Subcutaneous adipose tissue (tissue), 3 donors: ENCODE data around the genes UNG, MYO1H, MMAB and TCHP.

GRCh38 chr12:108690697-108691328 is 40.5 kb downstream of the CORO1C start:
- PRO-cap, result no peak
- RAMPAGE, long total RNA, 3 experiments, result no peak in any of the 3 experiments

- PRO-cap, result unidirectional peak, plus-strand start at chr12:108701277
- RAMPAGE, long total RNA, 3 experiments, result no peak in any of the 3 experiments
Measured at GRCh38 chr12:108700836-108701690, 30.3 kb downstream of the CORO1C start.

GRCh38 chr12:108787616-108788208 is 56.4 kb upstream of the CORO1C start:
- PRO-cap, result bidirectional peak, plus-strand start at chr12:108788019, minus-strand start at chr12:108787847
- RAMPAGE, long total RNA, 3 experiments, result start-site peak on the plus strand in 1 of 3 experiments, at chr12:108788106-108788135 at its widest, 16 reads per replicate

DNA sequence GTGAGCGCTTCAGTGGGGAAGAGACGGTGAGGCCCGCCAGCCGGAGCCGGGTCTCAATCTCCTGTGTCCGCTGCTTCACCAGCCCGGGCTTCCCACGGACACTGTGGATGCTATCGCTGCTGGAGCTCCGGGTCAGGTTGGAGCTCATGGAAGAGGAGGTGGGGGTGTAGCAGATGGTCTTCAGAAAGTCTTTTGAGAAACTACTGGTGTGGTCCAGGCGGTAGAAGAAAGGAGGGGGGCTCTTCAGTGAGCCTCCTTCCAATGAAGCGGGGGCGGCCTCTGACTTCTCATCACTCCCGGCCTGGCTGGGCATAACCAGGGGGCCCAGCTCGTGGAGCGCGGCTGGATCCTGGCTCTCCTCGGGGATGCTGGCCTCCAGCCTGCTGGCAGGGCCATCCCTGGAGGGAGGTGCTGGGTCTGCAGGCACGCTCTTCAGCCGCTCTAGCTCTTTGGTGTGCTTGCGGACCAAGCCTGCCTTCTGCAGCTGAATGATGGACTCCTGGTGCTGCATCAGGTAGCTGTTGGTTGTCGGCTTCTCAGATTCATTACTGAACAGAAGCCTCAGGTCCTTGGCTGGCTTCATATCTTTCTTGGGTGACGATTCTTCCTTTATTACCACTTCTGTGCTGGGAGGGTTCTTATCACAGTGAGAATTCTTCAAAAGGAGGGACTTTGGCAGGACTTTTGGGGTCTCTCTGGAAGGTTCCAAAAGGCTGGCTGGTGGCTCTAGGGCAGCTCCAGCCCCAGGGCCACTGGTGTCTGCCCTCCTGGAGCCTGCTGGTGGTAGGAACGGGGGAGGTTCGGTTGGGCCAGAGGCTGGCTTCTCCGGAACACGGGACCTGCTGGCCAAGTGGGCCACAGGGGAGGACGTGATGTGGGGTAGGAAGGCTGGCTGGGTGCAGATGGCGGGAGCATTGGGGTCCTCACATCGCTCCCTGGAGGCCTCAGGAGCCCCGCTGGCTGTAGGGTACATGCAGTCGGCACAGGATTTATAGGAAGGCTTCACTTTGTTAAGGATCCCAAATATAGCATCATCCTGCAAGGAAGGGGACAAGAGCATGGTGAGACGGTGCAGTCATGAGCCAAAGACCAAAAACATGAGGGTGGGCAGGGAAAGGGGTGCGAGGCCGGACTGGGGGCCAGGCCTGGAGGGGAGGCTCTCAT is 57.3 kb upstream of the CORO1C start:
- PRO-cap, result no peak
- RAMPAGE, long total RNA, 3 experiments, result no peak in any of the 3 experiments

- PRO-cap, result no peak
- RAMPAGE, long total RNA, 3 experiments, result no peak in any of the 3 experiments
Measured at GRCh38 chr12:108807394-108807812, 50.0 kb downstream of the SSH1 start.

- PRO-cap, result no peak
- RAMPAGE, long total RNA, 3 experiments, result no peak in any of the 3 experiments
Measured at GRCh38 chr12:108812116-108812861, 45.1 kb downstream of the SSH1 start.

DNA sequence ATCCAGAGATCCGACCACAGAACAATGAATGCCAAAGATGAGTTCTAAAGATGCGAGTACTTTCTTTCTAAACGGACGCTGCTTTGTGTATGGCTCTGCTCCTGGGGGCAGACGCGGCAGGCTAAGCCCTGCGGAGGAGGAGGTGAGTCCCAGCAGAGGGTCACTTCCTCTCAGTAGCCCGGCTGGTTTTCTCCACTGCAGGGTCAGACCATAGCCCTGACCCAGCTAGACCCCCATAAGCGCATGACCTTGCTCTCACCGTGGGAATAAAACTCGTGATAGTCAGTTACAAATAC is 16.8 kb downstream of the SSH1 start:
- PRO-cap, result no peak
- RAMPAGE, long total RNA, 3 experiments, result no peak in any of the 3 experiments

GRCh38 chr12:109097283-109097847 is at the start of gene UNG:
TSS of gene UNG (plus strand) at chr12:109097597.
- PRO-cap, result no peak
- RAMPAGE, long total RNA, 3 experiments, result no peak in any of the 3 experiments

DNA sequence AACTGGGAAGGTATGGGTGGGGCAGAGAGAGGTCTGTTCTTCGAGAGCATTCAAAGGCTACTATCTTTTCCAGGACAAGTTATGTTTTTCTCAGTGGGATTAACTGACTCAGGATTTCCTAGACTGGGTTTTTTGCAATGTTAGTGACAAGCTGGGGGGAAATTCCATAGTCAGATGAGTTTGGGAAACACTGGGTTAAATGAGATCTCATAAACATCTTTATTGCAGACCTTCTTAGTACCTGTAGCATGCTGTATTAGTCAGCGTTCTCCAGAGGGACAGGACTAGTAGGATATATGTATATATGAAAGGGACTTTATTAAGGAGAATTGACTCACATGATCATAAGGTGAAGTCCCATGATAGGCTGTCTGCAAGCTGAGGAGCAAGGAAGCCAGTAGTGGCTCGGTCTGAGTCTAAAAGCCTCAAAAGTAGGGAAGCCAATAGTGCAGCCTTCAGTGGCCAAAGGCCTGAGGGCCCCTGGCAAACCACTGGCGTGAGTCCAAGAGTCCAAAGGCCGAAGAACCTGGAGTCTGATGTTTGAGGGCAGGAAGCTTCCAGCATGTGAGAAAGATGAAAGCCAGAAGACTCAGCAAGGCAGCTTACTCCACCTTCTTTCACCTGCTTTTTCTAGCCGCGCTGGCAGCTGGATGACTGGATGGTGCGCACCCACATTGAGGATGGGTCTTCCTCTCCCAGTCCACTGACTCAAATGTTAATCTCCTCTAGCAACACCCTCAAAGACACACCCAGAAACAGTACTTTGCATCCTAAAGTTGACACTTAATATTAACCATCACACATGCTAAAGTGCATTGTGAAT is 60.9 kb downstream of the FOXN4 start:
- PRO-cap, result no peak
- RAMPAGE, long total RNA, 3 experiments, result no peak in any of the 3 experiments

GRCh38 chr12:109288560-109289078 is 20.5 kb downstream of the FOXN4 start:
- PRO-cap, result no peak
- RAMPAGE, long total RNA, 3 experiments, result no peak in any of the 3 experiments

DNA sequence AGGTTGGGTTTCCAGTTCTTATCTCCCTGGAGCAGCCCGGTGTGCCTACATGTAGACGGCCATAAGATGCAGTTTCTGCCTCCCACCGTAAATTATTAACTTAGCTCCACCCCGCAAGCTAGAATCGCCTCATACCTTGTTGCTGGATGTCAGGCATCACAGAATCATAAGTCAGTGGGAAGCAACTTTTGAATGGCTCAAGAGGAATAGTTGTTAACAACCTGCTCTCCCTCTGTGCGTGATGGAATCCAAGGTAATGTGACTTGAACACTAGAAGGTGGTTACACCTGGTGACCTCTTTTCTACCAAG is at the start of gene MYO1H:
Gene MYO1H (plus strand): TSS at position 181 of the 310 bp plus-strand sequence.
- PRO-cap, result no peak
- RAMPAGE, long total RNA, 3 experiments, result no peak in any of the 3 experiments

- PRO-cap, result bidirectional peak, plus-strand start at chr12:109573794, minus-strand start at chr12:109573553
- RAMPAGE, long total RNA, 3 experiments, result start-site peak on the plus strand in 1 of 3 experiments, at chr12:109573772-109573790 at its widest, 17 reads per replicate; start-site peak on the minus strand in 3 of 3 experiments, at chr12:109573489-109573525 at its widest, 164 to 652 reads per replicate
Measured at GRCh38 chr12:109572813-109574219, at the start of gene MMAB. TSS of gene MMAB (minus strand) at chr12:109573504.

DNA sequence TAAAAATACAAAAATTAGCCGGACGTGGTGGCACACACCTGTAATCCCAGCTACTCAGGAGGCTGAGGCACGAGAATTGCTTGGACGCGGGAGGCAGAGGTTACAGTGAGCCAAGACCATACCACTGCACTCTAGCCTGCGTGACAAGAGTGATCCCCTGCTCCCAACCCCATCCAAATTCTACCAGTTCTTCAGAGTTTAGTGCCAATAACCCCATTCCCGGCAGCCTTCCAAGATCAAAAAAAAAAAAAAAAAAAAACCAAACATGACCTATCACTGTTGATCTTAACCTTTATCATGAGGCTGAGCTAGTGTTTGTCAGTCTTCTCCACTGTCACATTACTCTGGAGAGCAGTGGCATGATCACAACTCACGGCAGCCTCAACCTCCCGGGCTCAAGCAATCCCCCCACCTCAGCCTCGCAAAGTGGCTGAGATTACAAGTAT is 31.7 kb upstream of the FAM222A start:
- PRO-cap, result no peak
- RAMPAGE, long total RNA, 3 experiments, result no peak in any of the 3 experiments

- PRO-cap, result no peak
- RAMPAGE, long total RNA, 3 experiments, result no peak in any of the 3 experiments
Measured at GRCh38 chr12:109720023-109720778, 6.6 kb downstream of the FAM222A start.

DNA sequence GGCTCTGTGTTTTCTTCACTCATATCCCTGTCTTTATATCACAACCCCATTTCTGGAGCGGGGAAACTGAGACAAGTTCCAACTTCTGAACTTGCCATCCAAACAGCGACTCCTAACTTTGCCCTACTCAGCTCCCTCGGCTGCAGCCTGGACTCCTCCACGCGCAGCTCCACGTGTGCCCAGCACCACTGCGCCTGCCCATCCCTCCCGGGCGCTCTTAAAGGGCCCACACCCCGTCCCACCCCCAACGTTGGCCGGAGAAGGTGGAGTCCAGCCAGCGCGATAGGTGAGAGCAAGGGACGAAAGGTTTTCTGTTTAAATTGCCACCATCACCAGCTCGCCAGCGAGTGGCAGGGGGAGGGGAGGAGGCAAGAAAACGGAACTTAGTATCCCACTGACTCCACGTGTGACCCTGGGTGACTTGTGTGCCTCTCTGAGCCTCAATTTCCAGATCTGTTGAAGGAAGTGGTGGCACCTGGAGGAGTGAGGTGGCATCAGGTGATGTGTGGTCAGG is 59.7 kb downstream of the FAM222A start:
- PRO-cap, result no peak
- RAMPAGE, long total RNA, 3 experiments, result no peak in any of the 3 experiments

GRCh38 chr12:109823037-109823661 is 10.0 kb downstream of the TRPV4 start:
- PRO-cap, result no peak
- RAMPAGE, long total RNA, 3 experiments, result no peak in any of the 3 experiments

DNA sequence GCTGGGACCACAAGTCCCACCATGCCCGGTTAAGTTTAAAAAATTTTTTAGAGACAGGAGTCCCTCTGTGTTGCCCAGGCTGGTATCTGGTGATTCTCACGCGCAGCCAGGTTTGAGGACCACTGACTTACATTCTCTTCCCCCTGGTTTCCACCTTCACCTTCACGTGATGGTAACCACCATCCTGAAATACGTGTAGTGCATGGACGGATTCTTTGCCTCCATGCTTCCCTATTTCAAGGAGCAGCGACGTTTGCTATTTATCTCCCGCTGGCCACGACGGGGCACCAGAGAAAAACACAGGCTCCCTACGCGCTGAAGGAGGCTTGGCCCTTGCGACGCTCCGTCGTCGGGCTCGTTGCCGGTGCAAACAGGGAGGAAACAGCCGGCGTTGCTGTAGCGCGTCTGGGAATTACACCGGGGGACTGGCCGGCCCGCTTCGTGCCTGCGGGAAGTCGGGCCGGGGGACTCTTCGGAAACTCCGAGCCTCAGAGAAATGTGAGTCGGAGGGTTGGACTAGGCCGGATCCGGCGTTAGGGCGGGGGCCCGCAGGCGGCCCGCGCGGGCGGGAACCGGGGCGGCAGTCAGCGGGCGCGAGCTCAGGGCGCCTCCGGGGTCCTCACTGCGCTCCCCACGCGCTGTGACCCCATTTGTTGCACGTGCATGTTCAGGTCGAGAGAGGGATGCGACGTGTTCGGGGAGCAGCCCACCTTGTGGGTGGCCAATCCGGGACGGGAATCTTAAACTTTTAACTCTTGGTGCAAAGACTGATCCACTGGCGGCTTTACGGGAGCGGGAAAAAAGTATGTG is at the start of gene TCHP:
Gene TCHP (plus strand): TSS at position 346 of the 810 bp plus-strand sequence.
- PRO-cap, result bidirectional peak, plus-strand start at position 358 of the sequence, minus-strand start at position 228 of the sequence
- RAMPAGE, long total RNA, 3 experiments, result start-site peak on the plus strand in 3 of 3 experiments, centred at positions 348 to 366 of the sequence, 44 to 201 reads per replicate

GRCh38 chr12:110102160-110102806 is 21.9 kb upstream of the IFT81 start:
- PRO-cap, result no peak
- RAMPAGE, long total RNA, 3 experiments, result no peak in any of the 3 experiments

- PRO-cap, result no peak
- RAMPAGE, long total RNA, 3 experiments, result no peak in any of the 3 experiments
Measured at GRCh38 chr12:110114409-110114932, 9.7 kb upstream of the IFT81 start.

DNA sequence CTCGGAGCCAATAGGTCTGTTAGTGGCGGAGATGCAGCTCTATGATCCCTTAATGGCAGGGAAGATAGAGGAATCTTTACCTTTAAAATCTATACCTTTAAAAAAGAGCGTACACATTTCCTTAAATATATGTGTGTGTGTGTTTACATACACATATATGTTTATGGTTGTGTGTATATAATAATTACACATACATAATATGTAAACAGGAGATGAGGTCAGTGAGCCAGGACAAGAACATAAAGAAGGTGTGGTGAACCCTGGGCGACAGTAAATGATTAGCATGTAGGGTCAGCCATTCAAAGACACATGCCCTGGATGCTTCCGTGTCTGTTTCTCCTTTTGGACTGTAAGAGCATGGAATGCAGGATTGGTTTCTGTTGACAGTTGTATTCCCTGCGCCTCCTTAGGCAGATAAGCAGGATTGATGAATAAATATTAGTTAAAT is 47.6 kb upstream of the ATP2A2 start:
- PRO-cap, result no peak
- RAMPAGE, long total RNA, 3 experiments, result no peak in any of the 3 experiments